Kidney epithelial cell (primary cell): ENCODE measurements around a stretch of chr5.

GRCh38 chr5:181280880-181282097 is 20.3 kb upstream of the TRIM52 start:
- RAMPAGE, long total RNA = no peak
- RRBS = 89% methylated on average over 4 of the region's 50 CpGs